ENCODE results near the genes MIER1 and SERBP1.

GRCh38 chr1:66373673-66374196 is 160.2 kb upstream of the SGIP1 start:
- PRO-cap, 2 experiments, result no peak in any of the 2 experiments

DNA sequence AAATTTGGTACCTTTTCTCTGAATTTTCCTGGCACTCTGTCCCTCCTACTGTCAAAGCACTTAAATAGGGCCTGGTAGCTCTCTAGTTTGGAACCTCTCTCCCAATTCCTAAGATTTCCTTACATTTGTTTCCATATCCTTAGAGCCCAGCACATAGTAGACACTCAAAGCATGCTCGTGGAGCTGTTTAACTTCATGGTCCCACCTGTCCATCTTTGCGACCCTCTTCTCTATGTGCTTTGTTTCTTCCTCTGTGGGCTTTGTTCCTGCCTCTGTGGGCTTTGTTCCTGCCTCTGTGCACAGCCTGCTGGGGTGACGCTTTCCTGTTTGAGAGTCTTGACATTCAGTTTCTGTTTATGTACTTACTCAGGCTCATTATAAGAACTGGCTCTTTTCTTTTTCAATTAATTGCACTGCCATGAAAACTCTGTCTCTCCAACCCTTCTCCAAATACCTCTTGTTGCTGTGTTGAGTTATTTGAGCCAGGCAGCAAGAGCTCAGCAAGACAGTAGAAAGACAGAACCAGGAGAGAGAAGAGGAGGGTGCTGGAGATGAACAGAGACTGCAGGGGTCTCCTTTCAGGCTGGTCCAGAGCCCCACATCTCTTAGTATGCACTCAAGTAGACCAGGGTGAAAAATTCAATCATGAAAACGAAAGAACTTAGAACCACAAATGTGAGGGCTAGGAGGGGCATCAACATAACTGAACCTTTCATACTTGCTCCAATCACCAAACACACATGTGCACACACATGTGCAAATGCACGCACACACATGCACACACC is 88.4 kb upstream of the SGIP1 start:
- PRO-cap, 2 experiments, result no peak in any of the 2 experiments

GRCh38 chr1:66481039-66481708 is 52.8 kb upstream of the SGIP1 start:
- PRO-cap, 2 experiments, result no peak in any of the 2 experiments

GRCh38 chr1:66877955-66878330 is 46.7 kb downstream of the DNAI4 start:
- PRO-cap, 2 experiments, result no peak in any of the 2 experiments

GRCh38 chr1:66924722-66925641 is at the start of gene MIER1:
TSS of gene MIER1 (plus strand) at chr1:66924990.
- PRO-cap, 2 experiments, result peak in 2 of 2 experiments; most common plus-strand start chr1:66925008 (in 2); most common minus-strand start chr1:66924819 (in 2)

GRCh38 chr1:66981079-66982386 is 56.7 kb downstream of the MIER1 start:
- PRO-cap, 2 experiments, result no peak in any of the 2 experiments

- PRO-cap, 2 experiments, result no peak in any of the 2 experiments
Observed at GRCh38 chr1:67137566-67137846, 2.7 kb upstream of the C1orf141 start.

DNA sequence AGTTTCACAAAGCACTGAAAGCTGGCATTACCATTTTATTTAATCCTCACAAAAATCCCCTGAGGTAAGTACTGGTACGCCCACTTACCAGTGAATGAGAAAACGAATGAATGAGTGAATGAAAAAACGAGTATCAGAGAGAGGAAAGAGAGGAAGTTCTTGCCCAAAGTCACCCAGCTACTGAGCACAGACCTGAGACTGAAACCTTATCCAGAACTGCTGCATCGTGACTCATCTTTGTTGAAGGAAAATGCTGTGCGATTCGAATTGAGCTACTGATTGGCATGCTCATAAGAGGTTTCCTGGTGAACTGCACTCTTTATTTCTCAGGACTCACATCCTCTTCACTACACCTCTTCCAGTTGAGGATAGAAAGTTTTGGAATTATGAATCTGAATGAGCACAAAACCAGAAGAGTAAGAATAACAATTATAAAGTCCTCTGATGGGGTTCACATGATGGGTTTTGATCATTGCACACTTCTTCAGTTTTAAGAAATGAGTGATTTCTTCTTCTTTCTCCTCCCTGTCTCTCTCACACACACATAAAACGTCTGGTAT is 32.0 kb downstream of the IL12RB2 start:
- PRO-cap, 2 experiments, result no peak in any of the 2 experiments

GRCh38 chr1:67429472-67429947 is 692 bp downstream of the SERBP1 start:
- PRO-cap, 2 experiments, result no peak in any of the 2 experiments

GRCh38 chr1:67429948-67430983 is at the start of gene SERBP1:
TSS of gene SERBP1 (minus strand) at chr1:67430402.
- PRO-cap, 2 experiments, result peak in 2 of 2 experiments; most common plus-strand start chr1:67430913 (in 2); most common minus-strand start chr1:67430402 (in 2)

DNA sequence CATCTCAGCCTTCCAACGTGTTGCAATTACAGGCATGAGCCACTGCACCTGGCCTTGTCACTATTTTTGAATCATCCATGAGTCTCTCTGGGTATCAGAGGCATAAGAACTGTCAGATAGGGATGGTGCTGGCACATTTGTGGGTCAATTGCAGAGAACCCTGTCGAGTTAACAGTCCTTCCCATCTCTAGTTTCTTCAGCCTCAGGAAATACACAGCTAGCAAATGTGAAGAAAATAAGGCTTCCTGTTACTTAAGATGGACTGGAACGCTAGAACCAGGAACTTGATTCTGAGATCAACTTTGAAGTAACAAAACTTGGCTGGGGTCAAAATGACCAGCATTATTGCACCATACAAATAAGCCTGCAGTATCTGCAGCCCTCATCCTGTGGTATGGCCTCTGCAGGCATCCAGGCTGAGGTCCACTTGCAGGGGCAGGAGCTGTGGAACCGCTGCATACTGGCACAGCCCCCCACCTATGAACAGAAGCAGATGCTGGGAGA is 124.2 kb upstream of the GADD45A start:
- PRO-cap, 2 experiments, result no peak in any of the 2 experiments

- PRO-cap, 2 experiments, result peak in 1 of 2 experiments; most common minus-strand start chr1:67586795 (in 1)
Observed at GRCh38 chr1:67586633-67586981, 98.4 kb upstream of the GADD45A start.

GRCh38 chr1:67590132-67590712 is 94.8 kb upstream of the GADD45A start:
- PRO-cap, 2 experiments, result peak in 2 of 2 experiments; most common plus-strand start chr1:67590550 (in 2); most common minus-strand start chr1:67590440 (in 1)

GRCh38 chr1:67645497-67646198 is 39.4 kb upstream of the GADD45A start:
- PRO-cap, 2 experiments, result no peak in any of the 2 experiments

GRCh38 chr1:67686201-67687295 is 1.5 kb downstream of the GADD45A start:
- PRO-cap, 2 experiments, result peak in 2 of 2 experiments; most common plus-strand start chr1:67686453 (in 1); most common minus-strand start chr1:67686407 (in 1)

DNA sequence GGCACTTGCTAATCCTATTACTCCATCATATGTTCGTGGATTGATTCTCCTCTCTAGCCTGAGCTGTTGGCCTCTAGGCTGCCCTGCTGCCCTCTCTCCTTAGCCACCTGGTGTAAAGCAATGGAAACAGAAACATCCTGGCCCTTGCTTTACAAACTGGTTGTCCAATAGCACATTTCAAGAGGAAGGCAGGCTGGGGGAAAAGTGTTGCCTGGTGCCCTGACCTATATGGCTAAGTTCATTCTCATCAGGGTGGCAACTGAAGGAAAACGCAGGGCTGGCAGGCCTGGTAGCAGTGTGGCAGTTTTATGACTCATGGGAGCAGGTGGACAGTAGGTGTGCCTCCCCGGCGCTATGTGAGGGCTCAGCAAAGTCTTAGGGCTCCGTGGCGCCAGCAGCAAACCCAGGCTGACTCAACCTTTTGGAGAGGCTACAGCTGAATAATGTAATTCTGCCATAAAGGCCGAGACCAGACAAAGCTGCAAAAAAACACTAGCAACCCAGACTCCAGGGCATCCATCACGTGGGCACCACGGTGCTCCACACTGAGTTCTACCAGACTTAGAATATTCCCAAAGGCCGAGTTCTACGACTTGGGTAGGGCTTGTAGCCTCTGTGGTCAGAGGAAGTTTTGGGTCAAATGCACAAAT is 23.6 kb downstream of the GADD45A start:
- PRO-cap, 2 experiments, result no peak in any of the 2 experiments

GRCh38 chr1:67766116-67766811 is 67.0 kb downstream of the GNG12 start:
- PRO-cap, 2 experiments, result no peak in any of the 2 experiments

GRCh38 chr1:67815133-67815691 is 18.1 kb downstream of the GNG12 start:
- PRO-cap, 2 experiments, result no peak in any of the 2 experiments

- PRO-cap, 2 experiments, result peak in 2 of 2 experiments; most common plus-strand start chr1:67832898 (in 1); most common minus-strand start chr1:67832815 (in 1)
Observed at GRCh38 chr1:67832681-67832995, 629 bp downstream of the GNG12 start.

DNA sequence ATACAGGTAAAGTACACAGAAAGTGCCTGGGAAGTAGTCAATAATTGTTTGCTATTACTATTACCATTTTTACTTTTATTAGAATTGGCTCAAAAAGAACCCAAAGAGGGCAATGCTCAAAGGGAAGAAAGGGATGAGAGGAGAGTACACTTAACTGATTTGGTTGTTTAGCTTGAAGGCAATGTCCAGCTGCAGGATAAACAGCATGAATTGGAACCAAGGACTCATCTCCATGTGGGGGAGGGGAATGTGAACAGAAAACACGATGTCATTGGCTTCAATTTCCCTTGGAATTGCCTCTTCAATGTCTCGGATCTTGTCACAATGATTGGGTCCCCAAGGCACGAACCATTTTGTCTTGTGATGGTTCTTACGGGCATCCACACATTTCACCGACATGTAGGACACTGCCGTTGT is 38.5 kb downstream of the WLS start:
- PRO-cap, 2 experiments, result no peak in any of the 2 experiments